Mesenchymal stem cell of Wharton's jelly (primary cell): Measurements from ENCODE around the genes KRTAP25-1, KRTAP20-1, KRTAP7-1, KRTAP19-8 and SOD1.

DNA sequence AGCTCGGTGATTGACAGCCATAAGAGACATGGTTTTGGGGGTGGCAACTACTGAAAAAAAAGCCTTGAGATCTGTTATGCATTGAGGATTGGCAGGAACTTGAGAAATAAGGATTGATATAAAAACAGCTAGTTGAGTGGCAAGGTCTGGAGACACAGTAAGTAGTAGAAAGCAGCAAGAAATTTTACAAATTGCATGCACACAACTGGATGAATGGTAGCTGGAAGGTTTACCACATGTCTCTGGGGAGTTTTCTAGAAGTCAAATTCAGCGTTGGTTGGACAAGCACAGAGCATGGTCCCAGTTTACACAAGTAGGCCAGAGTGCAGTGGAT, at the start of gene KRTAP25-1:
Gene KRTAP25-1 (minus strand): TSS at position 106 of the 334 bp plus-strand sequence.
- CAGE, long polyA plus RNA, result no peak

DNA sequence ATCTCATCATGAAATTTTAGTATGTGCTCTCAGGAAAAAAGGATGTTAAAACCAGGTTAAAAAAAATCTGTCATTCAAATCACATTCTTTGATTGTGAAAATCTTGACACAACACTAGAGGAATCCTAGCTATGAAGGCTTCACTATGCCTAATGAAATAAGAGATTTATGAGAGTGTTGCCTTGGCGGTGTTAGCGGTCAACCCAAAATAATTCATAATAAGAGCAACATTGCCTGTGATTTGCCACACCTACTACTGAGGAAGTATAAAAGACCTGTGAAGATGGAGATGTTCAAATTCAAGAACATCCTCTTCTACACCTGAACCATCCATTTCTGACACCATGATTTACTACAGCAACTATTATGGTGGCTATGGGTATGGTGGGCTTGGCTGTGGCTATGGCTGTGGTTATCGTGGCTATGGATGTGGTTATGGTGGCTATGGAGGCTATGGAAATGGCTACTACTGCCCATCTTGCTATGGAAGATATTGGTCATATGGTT, at the start of gene KRTAP20-1:
Gene KRTAP20-1 (plus strand): TSS at position 315 of the 507 bp plus-strand sequence.
- CAGE, long polyA plus RNA, result no peak

GRCh38 chr21:30829631-30829883, at the start of gene KRTAP7-1:
Gene KRTAP7-1, minus strand, starts transcription at chr21:30829759.
- CAGE, long polyA plus RNA, result no peak

- CAGE, long polyA plus RNA, result no peak
Observed at GRCh38 chr21:31038348-31038823, at the start of gene KRTAP19-8. Gene KRTAP19-8, minus strand, starts transcription at chr21:31038476.

GRCh38 chr21:31135530-31136012, 97.3 kb upstream of the KRTAP19-8 start:
- CAGE, long polyA plus RNA, result no peak

DNA sequence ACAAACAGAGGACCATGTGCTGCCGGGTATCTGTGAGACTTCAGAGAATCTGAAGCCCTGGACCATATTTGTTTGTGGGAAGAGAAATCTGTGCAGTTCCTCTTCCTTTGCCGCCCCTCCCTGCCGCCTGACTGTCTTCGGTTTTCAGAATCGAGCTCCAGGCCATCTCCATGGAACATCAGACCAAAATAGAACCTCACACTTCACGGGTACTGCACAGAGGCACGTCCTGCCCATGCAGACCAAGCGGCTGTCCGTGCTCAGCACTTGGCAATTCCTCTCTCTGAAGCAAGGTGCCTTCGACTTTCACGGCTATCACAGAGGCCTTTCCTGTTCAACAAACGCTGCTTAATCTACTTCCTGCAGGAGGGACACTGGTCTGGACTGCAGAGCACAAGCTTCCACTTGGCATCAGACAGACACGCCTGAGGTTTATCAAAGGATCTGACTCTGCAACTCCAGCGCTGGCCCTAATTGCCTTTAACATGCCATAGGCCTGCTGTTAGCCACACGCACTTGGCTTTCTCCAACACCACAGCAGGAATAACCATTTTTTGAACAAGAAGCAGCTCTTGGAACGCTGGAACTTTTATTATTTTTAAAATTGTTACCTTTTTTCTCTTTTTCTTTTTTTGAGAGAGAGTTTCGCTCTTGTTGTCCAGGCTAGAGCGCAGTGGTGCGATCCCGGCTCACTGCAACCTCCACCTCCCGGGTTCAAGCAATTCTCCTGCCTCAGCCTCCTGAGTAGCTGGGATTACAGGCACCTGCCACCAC, 135.9 kb upstream of the KRTAP19-8 start:
- CAGE, long polyA plus RNA, result no peak

DNA sequence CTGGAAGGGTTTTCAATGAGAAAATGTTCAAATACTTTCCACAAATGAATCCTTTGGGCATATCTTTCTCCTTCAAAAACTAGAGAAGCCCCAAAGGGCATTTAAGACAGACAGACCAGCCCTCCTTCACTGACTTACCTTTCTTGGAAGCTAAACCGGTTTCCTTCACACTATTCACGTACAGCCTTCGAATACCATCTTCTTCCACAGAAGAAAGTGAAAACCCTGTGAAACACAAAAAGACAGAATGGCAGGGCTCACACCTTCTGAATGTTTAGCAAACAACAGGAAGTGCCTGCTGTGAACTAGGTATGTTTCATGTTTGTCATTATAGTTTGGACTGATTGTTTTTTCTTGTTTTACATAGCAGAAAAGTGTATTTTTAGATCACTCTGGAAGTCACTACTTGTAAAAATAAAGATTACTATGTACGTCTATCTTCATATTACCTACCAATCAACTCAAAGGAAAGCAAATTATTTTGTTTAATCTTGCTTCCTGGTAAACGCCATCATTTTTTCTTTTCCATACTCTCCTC, 148.7 kb upstream of the KRTAP19-8 start:
- CAGE, long polyA plus RNA, result no peak

DNA sequence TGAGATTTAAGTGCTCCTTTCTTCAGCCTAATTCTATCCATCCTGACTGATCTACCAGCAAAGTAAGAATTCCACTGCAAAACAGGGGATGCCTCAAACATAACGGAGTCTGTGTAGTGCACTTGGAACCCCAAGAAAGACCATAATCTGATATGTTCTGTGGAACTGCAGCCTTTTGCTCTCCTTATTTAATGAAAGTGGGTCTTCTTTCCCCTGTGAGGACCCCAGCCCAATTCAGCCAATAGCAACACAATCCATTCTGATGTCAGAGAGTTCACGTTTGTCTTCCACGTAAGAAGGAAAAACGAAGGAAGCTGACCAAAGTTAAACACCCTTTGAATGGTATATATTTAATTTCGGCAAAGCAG, 112.8 kb downstream of the TIAM1 start:
- CAGE, long polyA plus RNA, result no peak

- CAGE, long polyA plus RNA, result no peak
Observed at GRCh38 chr21:31370814-31371091, 26.7 kb upstream of the TIAM1 start.

GRCh38 chr21:31554521-31555211, 104.8 kb upstream of the SOD1 start:
- CAGE, long polyA plus RNA, result no peak

GRCh38 chr21:31659162-31659883, at the start of gene SOD1:
Gene SOD1, plus strand, starts transcription at chr21:31659693.
- CAGE, long polyA plus RNA, result start-site peak on the plus strand at chr21:31659648-31659735, 4,190 and 3,827 reads in 2 replicates

GRCh38 chr21:31873936-31874632, 1.3 kb downstream of the HUNK start:
- CAGE, long polyA plus RNA, result no peak

DNA sequence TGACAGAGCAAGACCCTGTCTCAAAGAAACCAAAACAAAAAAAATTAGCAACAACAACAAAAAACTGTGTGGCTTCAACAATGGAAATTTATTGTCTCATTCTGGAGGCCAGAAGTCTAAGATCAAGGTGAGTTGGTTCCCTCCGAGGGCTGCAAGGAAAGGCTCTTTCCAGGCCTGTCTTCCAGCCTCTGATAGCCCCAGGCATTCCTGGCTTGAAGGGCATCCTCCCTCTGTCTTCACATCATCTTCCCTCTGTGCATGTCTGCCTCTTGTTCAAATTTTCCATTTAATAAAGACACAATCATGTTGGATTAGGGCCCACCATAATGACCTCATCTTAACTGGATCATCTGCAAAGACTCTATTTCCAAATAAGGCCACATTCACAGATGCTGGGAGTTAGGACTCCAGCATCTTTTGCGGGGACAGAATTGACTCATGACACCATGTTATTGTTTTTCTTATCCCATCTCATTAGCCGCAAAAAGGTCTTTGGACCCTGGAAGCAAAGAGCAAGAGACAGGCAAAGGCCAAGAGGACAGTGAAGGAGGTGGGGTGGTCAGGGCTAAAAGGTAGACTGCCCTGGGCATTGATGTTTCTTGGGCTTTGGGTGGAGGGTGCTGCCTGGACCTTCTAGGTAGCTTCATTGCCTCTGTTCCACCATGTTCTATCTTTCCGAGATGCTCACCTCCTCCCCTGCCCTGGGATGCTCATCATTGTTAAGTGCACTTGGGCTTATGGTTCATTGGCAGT, 24.6 kb downstream of the HUNK start:
- CAGE, long polyA plus RNA, result no peak

DNA sequence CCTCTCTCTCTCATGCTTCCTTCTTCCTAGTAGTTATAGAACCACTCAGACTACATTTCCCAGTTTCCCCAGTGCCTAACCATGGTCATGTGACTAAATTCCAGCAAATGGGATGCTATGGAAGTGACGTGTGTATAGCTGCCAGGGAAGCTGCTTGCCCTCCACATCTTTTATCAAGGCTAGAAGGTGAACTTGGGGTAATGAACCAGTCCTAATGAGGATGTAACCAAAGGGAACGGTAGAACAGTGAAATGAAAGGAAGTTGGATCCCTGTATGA, 184.0 kb downstream of the MIS18A start:
- CAGE, long polyA plus RNA, result no peak

DNA sequence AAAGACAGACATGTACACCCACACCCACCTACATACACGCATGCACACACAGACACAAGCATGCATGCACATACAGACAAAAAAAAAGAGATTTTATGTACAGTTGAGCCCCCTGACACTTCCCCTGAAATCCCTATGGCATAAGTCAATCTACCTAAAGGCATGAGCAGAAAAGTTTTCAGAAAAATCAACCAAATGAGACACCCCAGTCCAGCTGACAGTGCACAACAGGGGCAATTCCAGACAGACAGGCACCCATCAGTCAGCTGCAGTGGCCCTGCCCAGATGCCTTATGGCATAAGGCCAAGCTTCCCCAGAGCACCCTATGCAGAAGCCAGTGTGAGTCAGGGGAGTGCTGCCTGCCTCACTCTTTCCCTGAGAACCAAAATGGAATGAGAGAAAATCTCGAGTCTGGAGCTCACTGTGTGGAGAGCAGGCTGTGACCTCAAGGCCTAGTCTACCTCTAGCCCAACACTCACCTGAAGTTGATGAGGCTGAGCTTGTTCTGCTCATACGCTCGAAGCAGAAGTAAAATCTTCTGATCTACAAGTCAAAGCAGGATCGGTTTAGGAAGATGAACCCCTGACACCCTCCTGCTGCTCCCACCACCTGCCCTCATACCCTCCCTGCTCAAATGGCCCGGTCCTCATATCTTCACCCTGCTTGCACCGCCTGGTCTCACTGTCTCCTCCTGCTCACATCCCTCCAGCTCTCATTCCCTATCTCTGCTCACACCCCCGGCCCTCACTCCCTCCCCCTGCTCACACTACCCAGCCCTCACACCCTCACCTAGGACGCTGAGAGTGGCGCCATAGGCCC, 38.2 kb downstream of the MRAP start:
- CAGE, long polyA plus RNA, result no peak

GRCh38 chr21:32350502-32350702, 42.4 kb downstream of the URB1 start:
- CAGE, long polyA plus RNA, result no peak

GRCh38 chr21:32360552-32361046, 32.2 kb downstream of the URB1 start:
- CAGE, long polyA plus RNA, result no peak

DNA sequence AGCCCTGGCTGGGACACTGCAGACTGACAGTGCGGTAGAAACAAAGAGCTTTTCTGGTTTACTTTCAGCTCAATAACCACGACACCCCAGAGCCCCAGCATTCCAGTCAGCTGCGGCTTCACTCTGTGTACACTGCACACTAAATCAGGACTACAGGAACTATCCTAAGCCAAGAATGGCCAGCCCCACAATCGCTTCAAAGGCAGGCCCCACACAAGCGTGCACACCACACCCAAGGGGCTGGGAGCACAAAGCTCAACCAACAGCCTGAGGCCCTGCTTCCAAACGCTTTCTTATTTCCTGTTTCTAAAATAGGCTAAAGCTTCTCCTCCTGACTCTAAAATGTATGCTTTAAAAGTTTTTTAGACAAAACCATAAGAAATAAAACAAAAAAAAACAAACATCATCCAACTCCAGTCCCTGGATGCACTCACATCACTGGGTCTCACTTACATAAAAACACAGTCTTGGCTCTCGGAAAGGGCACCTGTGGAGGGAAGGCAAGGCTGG, 28.4 kb downstream of the URB1 start:
- CAGE, long polyA plus RNA, result no peak

GRCh38 chr21:32382347-32382905, 10.4 kb downstream of the URB1 start:
- CAGE, long polyA plus RNA, result no peak

- CAGE, long polyA plus RNA, result no peak
Observed at GRCh38 chr21:32525167-32526126, 59.9 kb downstream of the TCP10L start.